Thoracic aorta endothelial cell (primary cell): ENCODE measurements around the genes ACER1, CLPP, ALKBH7, SLC25A41 and TNFSF9.

GRCh38 chr19:6161007-6161464 lies 25.6 kb downstream of the ACSBG2 start:
- CAGE, long polyA plus RNA = no peak

- CAGE, long polyA plus RNA = no peak
Observed at GRCh38 chr19:6270978-6271455, 8.8 kb downstream of the MLLT1 start.

GRCh38 chr19:6271589-6272455 lies 8.0 kb downstream of the MLLT1 start:
- CAGE, long polyA plus RNA = no peak

- CAGE, long polyA plus RNA = no peak
Observed at GRCh38 chr19:6333463-6333853, at the start of gene ACER1. TSS of gene ACER1 (minus strand) at chr19:6333612.

DNA sequence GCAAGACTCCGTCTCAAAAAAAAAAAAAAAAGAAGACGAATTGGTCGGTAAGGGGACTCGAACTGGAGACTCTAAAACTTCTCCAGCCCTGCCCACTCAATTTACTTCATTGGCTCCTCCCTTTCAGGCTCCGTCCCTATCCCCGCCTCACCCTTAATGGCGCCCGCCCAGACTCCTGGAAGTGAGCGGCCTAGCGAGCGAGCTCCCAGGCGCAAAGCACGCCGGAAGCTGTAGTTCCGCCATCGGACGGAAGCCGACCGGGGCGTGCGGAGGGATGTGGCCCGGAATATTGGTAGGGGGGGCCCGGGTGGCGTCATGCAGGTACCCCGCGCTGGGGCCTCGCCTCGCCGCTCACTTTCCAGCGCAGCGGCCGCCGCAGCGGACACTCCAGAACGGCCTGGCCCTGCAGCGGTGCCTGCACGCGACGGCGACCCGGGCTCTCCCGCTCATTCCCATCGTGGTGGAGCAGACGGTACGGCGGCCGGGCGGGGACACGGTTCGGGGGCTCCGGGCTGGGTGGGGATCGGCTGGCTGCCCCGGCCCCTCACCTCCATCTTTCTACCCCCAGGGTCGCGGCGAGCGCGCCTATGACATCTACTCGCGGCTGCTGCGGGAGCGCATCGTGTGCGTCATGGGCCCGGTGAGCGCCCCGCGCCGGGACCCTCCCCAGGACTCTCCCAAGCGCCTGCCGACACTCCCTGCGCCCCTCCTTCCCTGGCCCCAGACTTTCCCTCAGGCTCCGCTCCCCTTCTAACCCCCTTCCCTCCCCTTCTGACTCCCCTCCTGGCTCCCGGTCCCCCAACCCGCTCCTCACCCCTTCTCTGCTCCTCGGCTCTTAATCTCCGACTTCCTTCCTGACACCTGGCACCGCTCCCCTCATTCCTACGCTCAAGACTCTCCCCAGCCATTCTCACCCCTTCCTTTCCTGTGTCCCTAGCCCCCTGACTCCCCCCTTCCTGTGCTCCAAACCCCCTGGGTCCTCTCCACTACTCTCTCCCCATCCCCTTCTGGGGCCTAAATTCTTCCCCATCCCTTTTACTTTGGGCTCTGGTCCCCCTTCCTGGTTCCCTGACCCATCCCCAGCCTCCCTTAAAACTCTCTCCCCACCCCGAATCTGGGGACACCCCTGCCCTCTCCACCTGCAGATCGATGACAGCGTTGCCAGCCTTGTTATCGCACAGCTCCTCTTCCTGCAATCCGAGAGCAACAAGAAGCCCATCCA lies at the start of gene CLPP:
Gene CLPP (plus strand): TSS at position 231 of the 1,222 bp plus-strand sequence.
- CAGE, long polyA plus RNA = no peak

DNA sequence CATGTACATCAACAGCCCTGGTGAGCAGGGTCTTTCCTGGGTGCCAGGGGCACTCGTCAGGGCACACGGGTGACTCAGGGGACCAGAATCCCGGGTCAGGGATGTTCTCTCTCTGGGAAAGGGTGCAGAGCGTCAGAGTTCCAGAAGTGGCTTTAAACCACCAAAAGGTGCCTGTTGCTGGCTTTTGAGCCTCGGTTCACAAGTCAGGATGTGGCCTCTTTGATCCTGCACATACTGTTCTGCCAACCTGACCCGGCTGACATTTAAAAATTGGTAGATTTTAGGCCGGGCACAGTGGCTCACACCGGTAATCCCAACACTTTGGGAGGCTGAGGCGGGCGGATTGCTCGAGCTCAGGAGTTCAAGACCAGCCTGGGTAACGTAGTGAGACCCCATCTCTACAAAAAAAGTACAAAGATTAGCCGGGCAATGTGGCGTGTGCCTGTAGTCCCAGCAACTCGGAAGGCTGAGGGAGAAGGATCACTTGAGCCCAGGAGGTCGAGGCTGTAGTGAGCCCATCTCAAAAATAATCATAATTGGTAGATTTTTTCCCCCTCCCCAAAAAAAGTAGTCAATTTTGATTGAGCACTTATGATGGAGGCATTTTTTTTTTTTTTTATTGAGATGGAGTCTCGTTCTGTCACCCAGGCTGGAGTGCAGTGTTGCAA lies 1.3 kb downstream of the CLPP start:
- CAGE, long polyA plus RNA = no peak

GRCh38 chr19:6372637-6373403 lies at the start of gene ALKBH7:
TSS of gene ALKBH7 (plus strand) at chr19:6372794.
- CAGE, long polyA plus RNA = no peak

GRCh38 chr19:6384351-6384579 lies 8.5 kb upstream of the PSPN start:
- CAGE, long polyA plus RNA = no peak

- CAGE, long polyA plus RNA = no peak
Observed at GRCh38 chr19:6392833-6393039, 228 bp downstream of the GTF2F1 start.

DNA sequence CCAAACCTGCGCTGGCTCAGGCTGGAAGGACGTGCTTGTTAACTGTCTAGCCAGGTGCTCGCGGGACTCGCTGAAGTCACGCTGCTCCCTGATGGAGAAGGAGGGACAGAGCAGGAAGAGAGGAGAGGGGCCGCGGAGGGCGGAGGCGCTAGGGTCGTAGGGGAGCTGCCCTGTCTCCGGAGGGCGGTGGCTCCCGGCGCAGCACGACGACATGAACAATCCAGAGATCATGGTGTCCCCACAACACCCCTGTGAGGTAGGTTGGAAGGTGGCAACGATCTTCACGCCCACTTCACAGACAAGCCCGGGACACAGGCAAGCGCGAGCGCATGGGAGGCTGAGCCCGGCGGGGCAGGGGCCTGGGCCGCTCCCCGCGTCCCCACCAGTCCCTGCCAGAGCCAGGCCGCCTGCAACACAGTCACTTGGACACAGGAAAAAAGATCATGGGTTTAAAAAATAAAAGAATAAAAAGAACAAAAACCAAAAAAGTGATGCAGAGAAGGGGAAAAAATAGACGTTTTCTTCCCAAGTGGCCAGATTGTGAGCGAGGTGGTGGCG lies 10.3 kb downstream of the KHSRP start:
- CAGE, long polyA plus RNA = no peak

- CAGE, long polyA plus RNA = no peak
Observed at GRCh38 chr19:6416229-6416984, 8.2 kb downstream of the KHSRP start.

GRCh38 chr19:6416985-6417566 lies 7.5 kb downstream of the KHSRP start:
- CAGE, long polyA plus RNA = no peak

DNA sequence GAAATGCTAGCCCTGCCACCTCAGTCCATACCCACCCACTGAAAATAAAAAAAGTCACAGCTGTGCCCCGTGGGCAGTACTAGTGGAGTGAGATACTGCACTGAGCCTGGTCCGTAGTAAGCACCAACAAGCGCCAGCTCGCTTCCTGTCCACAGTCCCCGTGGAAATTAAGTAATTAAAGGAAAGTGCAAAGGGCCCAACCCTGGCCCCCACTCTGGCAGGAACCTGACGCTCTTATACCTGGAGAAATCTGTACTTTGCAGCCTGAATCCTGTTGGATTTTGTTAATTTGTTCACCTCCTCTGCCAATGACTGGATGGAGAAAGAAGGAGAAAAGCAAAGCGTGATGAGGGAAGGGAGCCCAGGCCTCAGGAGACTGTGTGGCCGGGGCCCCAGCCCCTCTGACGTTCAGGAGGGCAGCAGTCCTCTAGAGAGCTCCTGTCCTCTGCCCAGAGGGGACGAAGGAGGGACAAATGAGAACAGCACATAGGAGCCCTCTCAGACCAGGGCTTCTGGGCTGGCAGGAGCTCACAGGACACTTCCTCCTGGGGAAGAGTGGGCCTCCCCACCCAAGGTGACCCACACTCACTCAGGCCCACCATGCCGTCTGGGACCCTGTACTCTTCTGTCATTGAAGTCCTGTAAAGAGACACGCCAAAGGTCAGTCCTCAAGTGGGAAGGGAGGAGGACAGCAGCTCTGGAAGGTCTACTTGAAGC lies 4.6 kb downstream of the KHSRP start:
- CAGE, long polyA plus RNA = no peak

DNA sequence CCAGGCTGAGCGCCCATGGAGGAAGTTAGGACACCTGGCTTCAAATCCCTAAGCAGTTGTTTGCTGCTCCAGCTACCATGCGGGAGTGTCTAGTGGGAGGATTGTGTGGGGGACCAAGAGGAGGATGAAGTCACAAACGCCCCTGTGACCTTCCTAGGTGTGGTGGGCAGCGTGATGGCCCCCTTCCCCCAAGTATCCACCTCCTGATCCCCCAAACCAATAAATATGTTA lies at the start of gene SLC25A41:
Gene SLC25A41 (minus strand): TSS at position 87 of the 231 bp plus-strand sequence.
- CAGE, long polyA plus RNA = no peak

GRCh38 chr19:6460065-6461053 lies 767 bp upstream of the SLC25A23 start:
- CAGE, long polyA plus RNA = no peak

DNA sequence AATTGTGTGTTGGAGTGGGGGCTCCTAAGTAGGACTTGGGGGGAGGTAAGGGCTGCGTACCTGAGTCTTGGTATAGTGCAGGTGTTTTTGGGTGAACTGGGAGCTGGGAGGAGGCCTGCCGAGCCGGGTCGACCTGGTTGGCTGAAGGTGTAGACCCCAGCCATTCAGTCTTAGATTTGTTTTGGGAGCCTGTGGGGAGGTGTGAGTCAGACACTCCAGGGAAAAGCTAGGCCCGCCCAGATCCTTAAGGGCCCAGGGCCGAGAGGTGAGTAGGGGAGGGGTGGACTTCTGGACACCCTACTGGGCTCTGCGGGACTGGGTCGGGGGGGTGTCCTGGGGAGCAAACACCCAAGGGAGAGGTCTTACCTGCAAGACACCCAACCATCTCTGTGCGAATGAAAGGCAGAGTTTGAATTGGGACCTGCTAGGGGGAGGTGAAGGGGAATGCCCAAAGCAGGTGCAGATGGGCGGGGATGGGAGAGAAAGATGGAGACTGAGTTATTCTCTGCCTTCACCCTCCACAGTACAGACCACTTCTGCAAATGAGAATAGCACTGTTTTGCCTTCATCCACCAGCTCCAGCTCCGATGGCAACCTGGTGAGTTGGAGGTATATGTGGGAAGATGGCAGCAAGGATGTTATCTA lies 1.1 kb downstream of the CRB3 start:
- CAGE, long polyA plus RNA = no peak

- CAGE, long polyA plus RNA = no peak
Observed at GRCh38 chr19:6466727-6467323, 2.8 kb downstream of the CRB3 start.

DNA sequence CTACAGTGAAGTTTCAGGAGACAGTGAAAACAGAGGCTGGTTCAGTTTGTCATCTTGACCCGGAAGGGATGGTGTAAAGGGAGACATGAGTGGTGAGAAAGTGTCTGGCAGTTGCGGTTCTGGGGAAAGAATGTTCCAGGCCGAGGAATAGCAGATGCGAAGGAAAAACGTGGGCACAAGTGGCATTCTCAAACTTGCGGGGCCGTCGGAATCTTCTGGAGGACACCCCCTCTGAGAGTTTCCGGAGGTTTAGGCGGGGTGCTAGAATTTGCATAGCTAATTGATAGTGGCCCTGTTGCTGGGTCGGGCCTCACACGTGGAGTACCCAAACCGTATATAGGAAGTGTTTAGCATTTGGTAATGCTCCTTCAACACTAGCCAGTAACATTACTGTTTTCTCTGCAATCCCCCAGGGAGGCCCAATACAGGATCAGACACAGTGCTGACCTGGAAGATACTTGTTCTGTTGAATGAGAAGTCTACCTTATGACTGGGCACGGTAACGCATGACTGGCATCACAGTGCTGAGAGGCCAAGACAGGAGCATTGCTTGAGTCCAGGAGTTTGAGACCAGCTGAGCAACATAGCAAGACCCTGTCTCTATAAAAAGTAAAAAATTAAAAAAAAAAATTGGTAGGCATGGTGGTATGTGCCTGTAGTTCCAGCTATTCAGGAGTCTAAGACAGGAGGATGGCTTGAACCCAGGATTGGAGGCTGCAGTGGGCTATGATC lies 2.7 kb upstream of the TNFSF9 start:
- CAGE, long polyA plus RNA = no peak

GRCh38 chr19:6530543-6531551 lies at the start of gene TNFSF9:
TSS of gene TNFSF9 (plus strand) at chr19:6531026.
- CAGE, long polyA plus RNA = no peak

- CAGE, long polyA plus RNA = no peak
Observed at GRCh38 chr19:6535790-6536812, 5.3 kb downstream of the TNFSF9 start.